Measurements from ENCODE around the gene RBM17.

DNA sequence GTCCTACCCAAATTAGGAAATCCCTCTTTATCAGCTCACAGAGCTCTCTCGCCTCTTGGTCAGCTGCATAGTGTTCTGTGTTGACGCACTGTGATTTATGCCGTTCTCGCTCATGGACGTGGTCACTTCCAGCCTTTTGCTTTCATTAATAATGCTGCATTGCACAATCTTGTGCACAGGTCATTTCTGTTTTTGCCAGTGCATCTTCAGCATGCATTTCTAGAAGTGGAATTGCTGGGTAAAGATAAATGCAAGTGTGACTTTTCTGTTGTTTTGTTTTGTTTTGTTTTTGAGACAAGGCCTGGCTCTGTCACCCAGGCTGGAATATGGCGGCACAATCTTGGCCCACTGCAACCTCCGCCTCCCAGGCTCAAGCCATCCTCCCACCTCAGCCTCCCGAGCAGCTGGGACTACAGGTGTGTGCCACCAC, 42.4 kb downstream of the FBH1 start:
- RRBS: no CpG with 5 or more reads among the region's 8 CpGs

GRCh38 chr10:5972868-5973269, 4.5 kb downstream of the IL15RA start:
- RRBS: no CpG with 5 or more reads among the region's 4 CpGs

DNA sequence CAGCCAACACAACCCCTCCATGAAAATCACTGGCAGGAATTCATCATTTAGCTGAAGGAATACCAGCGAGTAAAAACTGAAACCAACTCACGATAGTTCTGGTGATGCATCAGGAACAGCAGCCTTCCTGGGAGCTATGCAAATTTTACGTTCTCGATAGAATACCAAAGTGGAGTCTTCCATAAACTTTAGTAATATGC, 31.4 kb upstream of the IL15RA start:
- RRBS: no CpG with 5 or more reads among the region's 4 CpGs

DNA sequence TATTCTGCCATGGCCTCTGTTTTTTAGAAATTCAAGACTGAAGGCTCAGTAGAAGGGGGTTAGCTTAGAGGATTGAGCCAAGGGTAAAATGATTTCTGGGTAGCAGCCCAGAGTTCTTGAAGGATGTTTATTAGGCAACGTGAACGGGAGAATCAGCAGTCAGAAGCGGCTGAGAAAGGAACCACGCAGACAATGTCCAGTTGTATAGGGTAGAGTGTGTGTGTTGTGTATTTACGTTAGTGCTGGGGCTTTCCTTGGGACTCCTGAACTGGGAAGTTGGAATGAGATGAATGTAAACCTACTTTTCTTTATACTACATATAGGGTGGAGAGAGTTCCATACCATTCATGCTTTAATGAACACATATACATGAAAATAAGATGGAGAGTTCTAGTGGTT, 34.9 kb upstream of the IL15RA start:
- RRBS: no CpG with 5 or more reads among the region's 5 CpGs

- RRBS: no CpG with 5 or more reads among the region's 7 CpGs
Measured at GRCh38 chr10:6022349-6023064, 39.7 kb downstream of the IL2RA start.

GRCh38 chr10:6074739-6075519, 12.8 kb upstream of the IL2RA start:
- RRBS: no CpG with 5 or more reads among the region's 20 CpGs

DNA sequence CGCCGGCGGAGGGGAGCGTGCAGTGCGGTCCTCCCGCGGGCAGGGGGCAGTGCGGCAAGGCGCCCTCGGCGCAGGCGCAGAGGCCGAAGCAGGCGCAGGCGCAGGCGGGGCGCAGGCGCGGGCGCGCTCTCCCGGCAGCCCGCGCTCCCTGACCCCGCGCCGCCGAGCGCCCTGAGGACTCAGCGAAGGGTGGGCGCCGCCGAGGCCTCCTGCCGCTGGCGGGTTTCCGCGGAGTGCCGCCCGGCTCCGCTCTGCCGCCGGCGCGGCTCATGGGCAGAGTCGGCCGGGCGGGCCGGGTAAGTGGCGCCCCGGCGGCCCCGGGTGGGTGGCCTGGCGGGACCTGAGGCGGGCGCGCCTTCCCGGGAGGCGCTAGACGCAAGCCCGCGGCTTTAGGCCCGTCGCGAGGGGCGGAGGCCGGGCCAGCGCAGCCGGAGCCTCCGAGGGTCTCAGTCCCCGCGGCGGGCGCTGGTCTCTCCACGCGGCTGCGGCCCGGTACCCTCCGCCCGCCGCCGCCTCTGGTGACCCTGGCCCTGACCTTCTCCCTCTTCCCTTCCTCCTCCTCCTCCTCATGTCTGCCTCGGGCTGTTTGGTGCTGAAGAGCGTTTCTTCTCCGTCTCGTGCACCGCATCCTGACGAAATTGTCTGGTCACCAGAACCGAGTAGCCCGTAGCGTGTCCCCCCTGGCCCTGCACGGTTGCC, at the start of gene RBM17:
Gene RBM17 (plus strand): TSS at position 137 of the 699 bp plus-strand sequence.
- RRBS: 1% methylated on average over 25 of the region's 91 CpGs

GRCh38 chr10:6091492-6092193, 2.8 kb downstream of the RBM17 start:
- RRBS: no CpG with 5 or more reads among the region's 2 CpGs

- RRBS: no CpG with 5 or more reads among the region's 7 CpGs
Measured at GRCh38 chr10:6162932-6163333, 39.8 kb upstream of the PFKFB3 start.

- RRBS: 1% methylated on average over 6 of the region's 45 CpGs
Measured at GRCh38 chr10:6203466-6203855, 729 bp downstream of the PFKFB3 start.

DNA sequence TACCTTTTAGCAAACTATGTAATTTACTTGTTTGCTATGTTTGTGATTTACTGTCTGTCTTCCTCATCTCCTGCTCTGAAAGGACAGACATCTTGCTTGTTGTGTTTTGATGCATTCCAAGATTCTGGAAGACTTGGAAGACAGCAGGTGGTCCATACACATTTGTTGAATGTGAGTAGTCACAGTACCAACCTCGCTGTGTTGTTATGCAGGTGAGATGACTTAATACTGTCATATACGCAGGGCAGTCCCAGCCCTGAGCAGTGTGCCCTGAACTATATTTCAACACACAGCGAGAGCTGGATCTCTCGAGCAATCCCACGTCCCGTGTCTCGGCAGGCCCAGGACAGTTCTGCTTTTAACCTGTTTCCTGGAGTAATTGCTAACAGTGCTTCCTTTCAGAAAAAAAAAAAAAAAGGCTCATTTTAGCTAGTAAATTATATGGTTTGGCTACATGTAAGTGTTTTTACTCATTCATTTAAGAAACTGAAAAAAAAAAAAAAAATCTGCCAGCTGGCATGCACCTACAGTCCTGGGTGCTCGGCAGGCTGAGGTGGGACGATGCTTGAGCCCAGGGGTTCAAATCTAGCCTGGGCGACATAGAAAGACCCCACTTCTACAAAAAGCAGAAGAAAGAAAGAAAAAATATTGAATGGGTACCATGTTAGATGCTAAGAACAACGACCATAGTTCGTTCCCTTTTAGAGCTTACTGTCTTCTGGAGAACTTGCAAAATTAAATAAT, 179.7 kb downstream of the PRKCQ start:
- RRBS: no CpG with 5 or more reads among the region's 12 CpGs

- RRBS: no CpG with 5 or more reads among the region's 22 CpGs
Measured at GRCh38 chr10:6578065-6579124, 1.7 kb downstream of the PRKCQ start.

- RRBS: no CpG with 5 or more reads among the region's 7 CpGs
Measured at GRCh38 chr10:6722149-6722729, 142.2 kb upstream of the PRKCQ start.

- RRBS: no CpG with 5 or more reads among the region's 5 CpGs
Measured at GRCh38 chr10:6928656-6929030, 348.6 kb upstream of the PRKCQ start.

DNA sequence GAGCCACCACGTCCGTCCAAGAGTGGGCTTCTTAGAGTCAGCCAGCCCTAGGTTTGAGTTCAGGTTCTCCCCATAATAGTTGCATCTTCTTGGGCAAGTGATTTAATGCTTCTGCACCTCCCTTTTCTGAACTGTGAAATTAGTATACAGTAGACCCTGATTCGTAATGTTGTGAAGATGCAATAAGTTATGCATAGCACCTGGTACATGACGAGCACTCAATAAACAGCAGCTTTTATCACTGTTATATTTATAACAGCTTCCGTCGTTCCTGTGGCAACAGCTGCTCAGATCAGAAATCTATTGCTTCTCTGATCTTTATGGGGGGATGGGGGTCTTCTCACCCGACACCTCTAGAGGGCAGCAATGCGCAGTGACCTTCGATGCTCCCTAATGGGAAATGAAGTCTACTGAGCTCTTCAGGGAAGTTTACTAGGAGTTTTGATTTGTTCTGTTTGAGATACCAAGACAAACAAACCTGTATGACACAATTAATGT, 289.7 kb downstream of the SFMBT2 start:
- RRBS: no CpG with 5 or more reads among the region's 9 CpGs

GRCh38 chr10:7137181-7137746, 273.6 kb downstream of the SFMBT2 start:
- RRBS: no CpG with 5 or more reads among the region's 13 CpGs

DNA sequence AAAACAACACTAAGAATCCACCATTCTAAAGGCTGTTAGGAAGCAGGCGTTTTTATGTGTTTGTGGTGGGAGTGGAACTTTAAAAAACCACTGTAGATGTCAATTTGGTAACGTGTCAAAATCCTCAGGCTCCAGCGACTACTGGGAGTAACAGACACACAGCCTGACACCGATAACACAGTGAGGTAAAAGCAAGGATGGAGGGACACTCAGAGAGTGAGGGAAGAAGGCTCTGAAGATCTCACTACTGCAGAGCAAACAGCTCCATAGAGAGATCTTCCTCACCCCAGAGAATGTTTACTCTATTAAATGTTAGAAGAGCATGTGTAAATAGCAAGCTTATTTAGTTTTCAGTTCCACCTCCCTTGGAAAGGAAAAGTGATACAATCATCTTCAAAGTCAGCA, 177.7 kb downstream of the SFMBT2 start:
- RRBS: no CpG with 5 or more reads among the region's 4 CpGs

GRCh38 chr10:7789349-7789789, 1.4 kb downstream of the ATP5F1C start:
- RRBS: no CpG with 5 or more reads among the region's 4 CpGs

GRCh38 chr10:8044850-8045962, 9.3 kb upstream of the GATA3 start:
- RRBS: no CpG with 5 or more reads among the region's 38 CpGs

DNA sequence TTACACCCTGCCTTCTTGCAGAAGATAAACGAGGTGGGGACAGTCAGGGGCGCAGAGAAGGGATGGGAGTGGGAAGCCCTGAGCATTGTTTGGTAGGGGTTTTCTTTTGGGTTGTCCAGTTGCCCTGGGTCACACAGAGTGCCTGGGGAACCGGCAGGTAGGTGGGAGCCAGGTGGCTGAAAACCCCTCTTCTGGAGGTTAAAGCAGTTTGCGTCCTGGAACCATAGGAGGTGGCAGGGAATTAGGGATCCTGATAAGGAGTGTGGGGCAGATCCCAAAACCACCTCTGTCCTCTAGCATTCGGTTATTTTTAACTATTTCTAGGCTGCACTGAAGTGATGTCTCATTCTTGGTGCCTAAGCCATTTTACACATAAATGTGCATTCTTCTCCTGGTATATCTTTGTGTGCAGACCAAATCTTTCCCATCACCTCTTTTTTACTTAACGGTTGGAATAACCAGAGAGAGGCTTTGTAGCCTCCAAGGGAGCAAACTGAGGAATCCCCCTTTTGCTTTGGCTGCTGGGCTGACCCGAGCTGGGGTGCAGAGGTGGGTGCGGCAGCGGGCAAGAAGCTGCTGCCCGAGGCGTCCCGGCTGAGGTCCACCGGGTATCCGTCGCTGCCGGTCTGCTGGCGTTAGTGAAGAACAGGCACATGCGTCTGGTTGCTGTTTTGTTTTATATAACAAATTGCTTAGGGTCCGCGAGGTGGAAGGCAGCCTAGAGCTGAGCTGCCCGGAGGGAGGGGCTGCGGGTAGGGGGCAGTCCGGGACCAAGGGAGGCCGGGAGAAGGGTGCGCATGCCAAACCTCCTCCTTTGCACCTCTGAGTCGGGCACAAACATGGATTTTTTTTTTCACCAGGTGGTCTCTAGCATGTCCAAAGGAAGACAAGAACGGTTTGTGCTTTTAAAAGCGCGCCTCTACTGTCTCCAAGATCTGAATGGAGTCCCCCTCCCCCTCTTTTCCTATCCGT, 7.1 kb upstream of the GATA3 start:
- RRBS: no CpG with 5 or more reads among the region's 30 CpGs